Neural crest cell (in vitro differentiated cells): ENCODE data around the genes ATAD2B, SF3B6, PFN4 and DNMT3A.

- PRO-cap = no peak
Observed at GRCh38 chr2:23900929-23901396, 26.0 kb downstream of the ATAD2B start.

DNA sequence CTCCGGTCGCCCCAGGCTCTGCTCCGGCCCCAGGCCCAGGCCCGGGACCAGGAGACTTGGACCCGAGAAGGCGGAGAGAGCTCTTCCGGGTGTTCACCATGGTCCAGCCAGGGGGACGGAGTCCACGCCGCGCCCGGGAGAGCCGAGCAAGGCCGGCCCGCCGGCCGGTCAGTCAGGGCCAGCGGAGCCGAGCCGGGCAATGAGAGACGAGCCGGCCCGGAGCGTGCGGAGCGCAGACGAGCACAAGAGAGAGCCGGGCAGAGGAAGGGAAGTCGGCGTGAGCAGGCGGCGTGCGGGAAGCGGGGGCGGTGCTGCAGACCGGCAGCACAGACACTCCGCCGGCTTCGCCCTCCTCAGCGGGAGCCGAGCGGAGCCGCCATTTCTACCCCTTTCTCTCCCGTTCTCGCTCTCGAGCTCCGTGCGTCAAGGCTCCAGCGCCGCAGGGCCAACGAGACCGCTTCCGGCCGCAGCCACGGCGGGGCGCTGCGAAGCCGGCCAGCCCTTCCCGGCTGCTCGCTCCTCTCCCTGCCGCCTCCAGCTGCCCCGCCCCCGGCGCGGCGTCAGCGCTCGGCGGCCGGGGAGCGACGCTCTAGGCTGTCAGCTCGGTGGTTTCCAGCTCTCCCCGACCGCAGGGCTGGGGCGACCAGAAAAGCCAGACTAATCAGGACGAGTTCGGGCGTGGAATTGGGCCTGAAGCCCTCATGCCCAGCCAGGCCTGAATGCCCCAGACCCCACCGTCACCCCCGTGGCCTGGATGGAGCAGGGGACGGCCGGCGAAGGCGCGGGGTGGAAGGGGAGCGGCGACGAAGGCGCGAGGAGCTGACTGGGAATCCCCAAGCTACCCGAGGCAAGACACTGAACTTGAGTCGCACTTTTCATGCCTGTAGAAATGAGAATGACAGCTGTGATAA, at the start of gene ATAD2B:
Gene ATAD2B, minus strand, starts transcription at position 453 of the 911 bp plus-strand sequence.
- PRO-cap = bidirectional peak, plus-strand start at position 646 of the sequence, minus-strand start at position 405 of the sequence; bidirectional peak, plus-strand start at position 727 of the sequence, minus-strand start at position 863 of the sequence

- PRO-cap = no peak
Observed at GRCh38 chr2:24075852-24076177, 311 bp downstream of the SF3B6 start.

GRCh38 chr2:24076178-24077120, at the start of gene SF3B6:
SF3B6 (minus strand) TSS chr2:24076326.
- PRO-cap = bidirectional peak, plus-strand start at chr2:24076519, minus-strand start at chr2:24076344

GRCh38 chr2:24083676-24084653, 669 bp downstream of the TP53I3 start:
- PRO-cap = bidirectional peak, plus-strand start at chr2:24083748, minus-strand start at chr2:24083596; bidirectional peak, plus-strand start at chr2:24084116, minus-strand start at chr2:24083882; bidirectional peak, plus-strand start at chr2:24084586, minus-strand start at chr2:24084834

- PRO-cap = bidirectional peak, plus-strand start at chr2:24123561, minus-strand start at chr2:24123319
Observed at GRCh38 chr2:24123097-24123583, at the start of gene PFN4. PFN4 (minus strand) TSS chr2:24123334.

GRCh38 chr2:24123584-24124307, 477 bp downstream of the FAM228B start:
- PRO-cap = bidirectional peak, plus-strand start at chr2:24123786, minus-strand start at chr2:24123918; unidirectional peak, minus-strand start at chr2:24124191

GRCh38 chr2:24497956-24498741, 7.1 kb downstream of the NCOA1 start:
- PRO-cap = no peak

- PRO-cap = no peak
Observed at GRCh38 chr2:24506943-24507722, 16.1 kb downstream of the NCOA1 start.

DNA sequence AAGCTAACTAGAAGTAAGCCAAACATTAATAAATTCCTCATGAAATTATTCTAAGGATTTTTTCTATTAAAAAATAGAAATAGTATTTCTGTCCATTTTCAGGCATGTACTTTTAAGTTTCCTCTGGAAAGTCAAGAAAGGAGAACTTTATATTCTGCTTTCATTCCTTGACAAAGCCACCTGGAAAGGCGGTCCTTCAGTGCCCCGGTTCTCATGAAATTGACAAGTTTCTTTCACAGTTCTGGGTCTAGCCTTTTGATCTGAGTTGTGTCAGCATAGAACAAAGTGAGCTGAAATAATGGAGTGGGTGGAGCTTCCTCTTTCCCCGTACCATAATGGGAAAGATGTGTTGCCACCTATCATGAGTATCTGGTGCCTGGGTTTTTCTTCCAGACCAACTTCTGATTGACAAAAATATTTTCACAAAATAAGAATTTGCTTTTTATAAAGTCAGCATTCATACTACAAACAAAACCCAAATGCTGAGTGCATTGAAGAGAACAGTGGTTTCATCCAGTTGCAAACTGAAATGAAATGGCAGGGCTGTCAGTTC, 49.3 kb downstream of the PTRHD1 start:
- PRO-cap = no peak

GRCh38 chr2:24825422-24826613, 32.6 kb downstream of the CENPO start:
- PRO-cap = no peak

DNA sequence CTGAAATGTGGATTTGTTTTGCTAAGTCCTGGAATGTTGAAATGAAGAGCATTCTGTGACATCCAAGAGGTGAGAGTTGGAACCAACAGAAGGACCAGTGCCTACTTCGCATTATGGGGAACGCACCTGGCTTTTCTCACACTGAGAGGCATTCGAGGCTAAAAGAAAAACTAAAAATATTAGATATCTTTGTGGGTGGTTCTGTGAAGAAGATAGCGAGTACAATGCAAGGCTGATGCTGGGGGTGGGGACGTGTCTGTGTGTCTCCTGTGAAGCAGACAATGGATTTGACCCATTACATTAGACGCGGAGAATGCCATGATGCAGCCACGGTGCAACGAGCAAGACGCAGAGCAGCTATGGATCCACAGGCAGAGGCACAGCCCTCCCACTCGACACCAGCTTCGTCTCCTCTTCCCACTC, 61.1 kb downstream of the ADCY3 start:
- PRO-cap = no peak

DNA sequence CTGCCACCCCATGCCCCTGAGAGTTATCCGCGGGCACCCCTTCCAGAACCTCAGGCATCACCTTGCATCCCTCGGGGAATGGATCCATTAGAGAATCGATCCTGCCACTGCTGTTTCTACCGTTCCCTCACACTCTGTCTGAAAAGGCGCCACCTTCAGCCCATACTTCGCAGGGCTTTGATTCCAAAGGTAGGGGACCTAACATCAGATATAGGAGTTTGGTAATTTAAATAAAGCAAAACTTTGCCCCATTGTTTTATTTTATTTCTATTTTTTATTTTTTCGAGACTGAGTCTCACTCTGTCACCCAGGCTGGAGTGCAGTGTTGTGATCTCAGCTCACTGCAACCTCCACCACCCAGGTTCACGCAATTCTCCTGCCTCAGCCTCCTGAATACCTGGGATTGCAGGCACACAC, 1.2 kb upstream of the ADCY3 start:
- PRO-cap = no peak

DNA sequence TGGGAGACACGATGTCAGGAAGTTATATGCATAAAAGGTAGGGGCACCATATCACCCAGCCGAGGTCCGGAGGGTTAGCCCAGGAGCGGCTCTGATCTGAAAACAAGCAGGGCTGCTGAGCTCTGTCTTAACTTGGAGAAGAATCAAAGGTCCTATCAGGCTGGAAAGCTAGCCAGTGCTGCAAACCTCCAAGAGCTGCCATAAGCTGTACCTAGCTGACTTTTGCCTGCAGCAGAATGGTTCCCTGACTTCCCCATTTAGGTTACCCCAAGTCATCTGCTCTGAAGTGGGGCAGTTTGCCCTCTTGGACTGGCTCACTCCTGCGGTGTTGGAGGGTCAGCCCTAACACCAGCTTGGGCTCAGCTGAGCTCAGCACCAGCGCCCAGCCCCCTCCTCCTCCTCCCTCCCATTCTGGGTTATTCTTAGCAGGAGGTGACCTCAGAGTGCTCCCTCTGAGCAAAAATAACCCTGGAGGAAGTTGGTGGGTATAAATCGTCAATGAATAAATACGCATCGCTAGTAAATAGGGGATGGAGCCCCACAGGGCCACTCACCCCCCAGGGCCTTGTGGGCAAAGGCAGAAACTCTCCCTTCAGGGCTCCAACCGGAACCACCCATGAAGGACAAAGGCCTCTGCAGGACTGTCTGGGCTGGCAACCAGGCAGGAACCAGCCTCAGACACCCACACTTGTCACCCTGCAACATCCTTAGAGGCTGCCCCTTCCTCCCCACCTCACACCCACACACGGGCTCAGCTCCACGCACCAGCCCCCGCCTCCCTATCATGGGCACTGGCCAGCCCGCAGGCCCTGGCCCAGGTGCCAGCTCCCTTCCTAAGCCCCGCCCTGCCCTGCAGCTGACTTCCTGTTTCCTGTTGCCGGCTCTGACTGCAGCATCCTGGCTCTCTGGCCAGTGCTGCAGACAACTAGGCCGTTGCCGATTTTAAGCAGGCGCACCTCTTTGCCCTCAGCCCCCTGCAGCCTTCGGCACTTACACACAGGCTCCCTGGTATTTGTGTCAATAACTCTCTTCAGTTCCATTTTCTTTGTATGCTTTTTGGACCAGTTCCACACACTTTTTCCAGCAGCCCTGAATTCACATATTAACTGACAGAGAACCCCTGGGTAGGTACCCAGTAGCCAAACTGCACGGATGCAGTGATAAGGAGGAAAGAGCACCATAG, 46.8 kb downstream of the DNMT3A start:
- PRO-cap = bidirectional peak, plus-strand start at position 883 of the sequence, minus-strand start at position 820 of the sequence

GRCh38 chr2:25341735-25342896, at the start of gene DNMT3A:
DNMT3A (minus strand) TSS chr2:25341925.
- PRO-cap = bidirectional peak, plus-strand start at chr2:25341931, minus-strand start at chr2:25341905; unidirectional peak, minus-strand start at chr2:25342168; bidirectional peak, plus-strand start at chr2:25342676, minus-strand start at chr2:25342595

- PRO-cap = no peak
Observed at GRCh38 chr2:25419358-25419905, 77.7 kb upstream of the DNMT3A start.

DNA sequence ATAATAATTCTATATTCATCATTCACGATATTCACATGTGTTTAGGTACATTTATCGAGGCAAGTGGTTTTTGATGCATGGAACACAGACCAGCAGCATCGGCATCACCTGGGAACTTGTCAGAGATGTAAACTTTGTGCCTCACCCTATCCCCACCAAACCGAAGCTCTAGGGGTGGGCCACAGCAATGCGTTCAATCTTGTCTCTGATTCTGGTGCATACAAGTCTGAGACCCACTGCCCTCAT, 78.1 kb upstream of the DNMT3A start:
- PRO-cap = no peak

GRCh38 chr2:25474034-25474454, 132.3 kb upstream of the DNMT3A start:
- PRO-cap = no peak

DNA sequence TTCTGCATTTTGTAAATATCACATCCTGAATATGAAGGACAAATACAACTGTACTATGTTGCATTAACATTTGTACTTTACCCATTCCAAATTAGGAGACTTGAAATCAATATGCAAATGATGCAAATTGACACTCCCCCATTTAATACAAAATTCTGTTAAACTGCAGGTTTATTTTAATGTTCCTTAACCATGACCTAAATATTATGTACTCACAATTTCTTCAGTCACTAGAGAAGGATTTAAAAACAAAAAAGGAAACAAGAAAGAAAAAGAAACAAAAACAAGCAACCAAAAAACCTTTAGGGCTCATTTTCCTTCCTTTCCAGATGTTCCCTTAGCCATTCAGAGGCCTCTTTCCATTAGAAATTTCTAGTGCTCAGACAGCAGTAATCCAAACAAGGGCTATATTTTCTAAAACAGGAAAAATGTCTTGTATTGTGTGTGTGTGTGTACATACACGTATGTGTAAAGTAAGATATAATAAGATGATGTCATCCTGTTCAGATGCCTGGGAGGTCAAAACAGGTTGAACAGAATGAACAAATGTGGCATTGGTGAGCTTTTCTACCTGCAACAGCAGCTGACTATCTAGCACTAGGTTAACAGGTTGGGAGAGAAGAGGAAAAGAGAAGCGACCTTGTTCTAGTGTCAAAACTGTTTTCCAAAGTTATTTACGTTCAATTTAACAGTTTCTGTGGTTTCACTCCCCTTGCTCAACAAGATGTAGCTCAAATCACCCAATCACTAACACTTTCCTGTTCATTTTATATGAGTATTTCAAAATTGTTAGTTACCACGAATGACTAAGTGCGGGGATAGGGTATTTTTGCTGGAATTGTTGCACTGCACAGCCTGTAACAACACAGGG, 67.2 kb upstream of the DTNB start:
- PRO-cap = no peak

DNA sequence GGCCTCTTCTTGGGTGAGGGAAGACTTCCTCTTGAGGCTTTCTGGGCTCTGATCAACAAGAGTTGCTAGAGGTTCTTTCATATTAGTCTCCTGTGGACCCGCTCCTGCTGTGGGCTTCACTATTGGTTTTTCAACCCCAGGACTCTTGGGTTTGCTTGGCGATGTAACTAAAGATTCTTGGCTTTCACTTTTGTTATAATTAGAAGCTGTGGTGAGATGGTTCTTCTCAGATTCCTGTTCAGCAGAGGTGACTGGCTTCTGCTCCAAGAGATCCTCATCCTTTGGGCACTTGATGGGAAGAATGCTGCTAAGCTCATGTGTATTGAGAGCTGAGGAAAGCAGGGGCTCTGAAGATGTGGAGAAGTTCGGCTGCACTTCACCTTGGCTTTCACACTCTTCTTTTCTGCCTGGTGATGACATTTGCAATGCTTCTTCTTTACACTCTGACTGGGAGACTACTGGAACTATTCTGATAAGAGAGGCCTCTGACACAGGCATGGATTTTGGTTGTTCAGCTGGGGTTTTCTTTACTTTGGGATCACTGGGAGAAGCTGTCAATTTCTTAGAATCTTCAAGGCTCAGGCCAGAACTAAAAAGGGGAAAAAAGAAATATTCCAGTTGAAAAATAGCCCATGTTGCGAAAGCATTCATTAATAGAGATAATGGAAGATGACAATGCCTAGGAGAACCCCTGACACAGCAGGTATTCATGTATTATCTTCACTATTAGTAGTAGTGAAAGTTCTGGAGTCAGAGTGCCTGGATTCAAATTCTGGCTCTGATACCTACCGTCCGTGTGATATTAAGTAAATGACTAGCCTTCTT, 76.7 kb upstream of the DTNB start:
- PRO-cap = no peak